Measurements from ENCODE around the gene RSAD1.

DNA sequence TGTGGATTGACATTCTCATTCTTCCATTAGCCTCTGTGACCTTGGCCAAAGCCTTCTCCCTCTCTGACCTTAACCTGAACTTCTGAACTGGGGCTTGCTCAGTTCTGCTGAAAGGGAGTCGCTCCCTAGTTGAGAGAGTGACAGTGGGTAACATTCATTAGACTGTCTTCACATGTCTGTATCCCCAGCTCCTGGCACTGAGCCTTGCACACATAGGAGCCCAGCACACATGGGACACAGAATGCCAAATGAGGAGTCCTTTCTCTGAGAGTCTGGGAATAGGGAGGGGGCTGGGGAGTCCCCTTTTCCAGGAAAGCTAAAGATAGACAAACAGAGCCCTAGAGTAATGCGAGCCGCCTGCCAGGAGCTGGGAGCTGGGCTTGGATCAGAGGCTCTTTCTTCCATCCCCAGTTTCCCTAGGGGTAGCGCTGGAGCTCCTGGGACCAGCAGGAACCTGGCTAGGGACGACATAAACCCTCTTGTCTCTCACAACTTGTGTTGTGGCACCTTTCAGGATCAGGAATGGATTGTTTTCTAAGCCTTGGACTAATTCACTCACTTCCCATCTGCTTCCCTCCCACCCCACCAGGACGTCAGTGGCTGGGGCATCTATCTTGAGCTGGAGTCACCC, 2.5 kb downstream of the TAC4 start:
- PRO-cap, 3 experiments: no peak in any of the 3 experiments
- RAMPAGE, long total RNA: no peak
- RRBS, 2 experiments: no CpG with 5 or more reads among the region's 6 CpGs

DNA sequence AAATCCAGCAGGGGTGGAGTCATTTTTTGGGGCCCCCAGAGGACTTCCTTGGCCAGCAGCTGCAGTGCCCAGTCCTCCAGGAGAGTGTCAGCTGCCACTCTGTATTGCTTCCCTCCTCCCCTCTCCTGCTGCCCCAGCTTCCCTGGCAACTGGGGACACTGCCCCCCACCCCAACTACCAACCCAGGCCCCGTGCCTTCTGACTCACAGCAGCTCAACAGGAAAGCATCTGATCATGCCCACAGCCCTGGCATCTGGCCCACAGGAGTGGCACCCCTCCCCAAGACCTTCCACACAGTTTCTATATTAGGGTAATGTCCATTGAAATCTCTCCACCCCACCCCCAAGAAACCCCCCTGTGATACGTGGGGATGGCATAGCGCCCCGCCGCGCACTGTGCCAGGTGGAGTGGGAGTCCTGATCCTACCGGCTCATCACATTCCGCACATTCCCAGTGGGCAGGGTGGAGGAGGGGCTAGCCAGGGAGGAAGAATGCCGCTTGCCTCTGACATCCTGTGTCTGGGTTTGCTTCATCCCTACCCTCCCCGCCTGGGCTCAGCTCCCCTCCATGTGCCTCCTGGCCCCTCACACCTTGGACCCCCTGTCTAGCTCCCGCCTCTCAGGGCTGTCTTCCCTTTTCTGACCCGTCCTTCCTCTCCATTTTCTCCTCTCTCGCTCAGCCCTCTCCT, 27.7 kb upstream of the ITGA3 start:
- PRO-cap, 3 experiments: no peak in any of the 3 experiments
- RAMPAGE, long total RNA: no peak
- RRBS, 2 experiments: no CpG with 5 or more reads among the region's 13 CpGs

- PRO-cap, 3 experiments: no peak in any of the 3 experiments
- RAMPAGE, long total RNA: no peak
- RRBS, 2 experiments: no CpG with 5 or more reads among the region's 13 CpGs
Measured at GRCh38 chr17:50043692-50044221, 12.2 kb upstream of the ITGA3 start.

- PRO-cap, 3 experiments: peak in 1 of 3 experiments; most common plus-strand start chr17:50060000 (in 1); most common minus-strand start chr17:50059916 (in 1)
- RAMPAGE, long total RNA: no peak
- RRBS, 2 experiments: no CpG with 5 or more reads among the region's 5 CpGs
Measured at GRCh38 chr17:50059775-50060269, 3.9 kb downstream of the ITGA3 start.

GRCh38 chr17:50107748-50109023, 13.0 kb downstream of the PDK2 start:
- PRO-cap, 3 experiments: no peak in any of the 3 experiments
- RAMPAGE, long total RNA: no peak
- RRBS, 2 experiments: no CpG with 5 or more reads among the region's 20 CpGs

DNA sequence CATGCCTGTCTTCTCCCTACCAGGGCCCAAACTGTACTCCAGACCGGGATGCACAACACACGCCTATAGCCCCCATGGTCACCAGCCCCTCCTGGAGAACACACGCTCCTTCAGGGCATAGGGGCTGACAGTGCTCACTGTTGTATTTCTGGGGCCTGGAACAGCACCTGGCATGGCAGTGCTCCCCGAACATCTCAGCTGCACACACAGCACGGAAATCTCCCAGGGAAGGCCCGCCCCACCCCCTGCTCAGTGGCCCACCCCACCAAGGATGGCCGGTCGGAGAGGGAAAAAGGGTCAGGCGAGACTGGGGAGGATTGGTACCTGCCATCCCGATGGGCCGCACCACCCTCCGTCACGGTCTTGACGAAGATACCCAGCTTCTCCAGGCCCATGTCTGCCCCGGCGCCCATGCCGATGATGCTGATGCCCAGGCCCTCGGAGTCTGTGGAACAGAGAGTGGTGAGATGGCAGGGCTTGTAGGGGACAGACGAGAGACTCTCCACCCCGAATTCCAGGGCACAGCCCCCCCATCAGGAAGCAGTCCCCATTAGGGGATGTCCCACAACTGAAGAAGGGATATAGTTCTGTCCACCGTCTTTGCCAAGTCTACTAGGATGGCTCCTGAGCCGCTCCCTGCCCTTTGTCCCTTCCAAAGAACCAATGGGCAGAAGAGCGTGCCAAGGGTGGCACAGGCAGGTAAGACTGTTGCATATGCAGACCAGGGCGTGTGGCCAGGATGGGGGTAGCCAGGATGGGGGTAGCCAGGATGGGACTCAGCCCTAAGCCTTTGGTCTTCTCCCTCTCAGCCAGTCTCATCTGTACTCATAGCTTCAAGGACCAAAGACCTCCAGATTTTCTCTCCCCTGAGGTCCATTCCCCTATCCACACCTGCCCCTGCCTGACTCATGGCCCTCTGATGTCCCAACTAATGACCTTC, 6.9 kb downstream of the PPP1R9B start:
- PRO-cap, 3 experiments: no peak in any of the 3 experiments
- RAMPAGE, long total RNA: no peak
- RRBS, 2 experiments: 83% methylated on average over 1 of the region's 24 CpGs; no CpG with 5 or more reads in 1 of the 2 experiments

- PRO-cap, 3 experiments: no peak in any of the 3 experiments
- RAMPAGE, long total RNA: no peak
- RRBS, 2 experiments: no CpG with 5 or more reads among the region's 20 CpGs
Measured at GRCh38 chr17:50144214-50145377, 5.9 kb downstream of the PPP1R9B start.

DNA sequence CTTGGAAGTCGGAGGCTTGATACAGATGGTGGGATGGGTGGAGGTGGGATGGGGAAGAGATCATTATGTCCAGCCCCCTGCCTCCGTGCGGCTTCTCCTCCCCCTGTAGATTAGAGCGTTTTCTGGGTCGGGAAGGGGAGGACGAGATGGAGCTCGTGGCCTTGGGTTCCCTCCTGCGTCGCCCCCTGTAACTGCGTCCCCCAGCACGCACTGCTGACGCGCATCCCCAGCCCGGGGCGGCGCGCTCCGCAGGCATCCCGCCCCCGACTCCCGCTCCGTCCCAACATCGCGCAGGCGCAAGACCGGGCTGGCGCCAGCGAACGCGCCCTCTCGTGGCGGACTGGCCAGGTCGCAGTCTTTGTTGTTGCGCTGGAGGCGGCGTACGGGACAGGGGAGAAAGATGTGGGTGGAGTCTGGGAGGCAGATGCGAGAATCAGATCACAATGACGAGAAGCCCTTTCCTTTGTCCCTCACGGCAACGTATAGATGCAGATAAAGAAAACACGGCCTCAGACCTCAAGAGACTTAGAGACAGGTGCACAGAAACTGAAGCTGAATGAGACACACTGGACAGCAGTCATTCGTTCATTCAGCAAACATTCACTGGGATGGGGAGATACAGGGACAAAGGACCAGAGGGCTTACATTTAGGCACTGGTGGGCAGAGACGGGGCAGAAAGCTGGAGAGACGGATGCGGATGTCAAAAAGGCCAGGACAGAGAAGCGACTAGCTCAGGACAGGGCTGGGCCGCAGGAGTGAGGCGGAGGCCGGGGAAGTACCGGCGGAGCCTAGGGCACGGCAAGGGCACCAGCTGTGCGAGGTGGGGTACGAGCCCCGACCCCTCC, 4.3 kb upstream of the SGCA start:
- PRO-cap, 3 experiments: peak in 2 of 3 experiments; most common minus-strand start position 112 of the sequence (in 1)
- RAMPAGE, long total RNA: no peak
- RRBS, 2 experiments: 1 to 2% methylated on average over 13 of the region's 56 CpGs

GRCh38 chr17:50177705-50178798, 12.2 kb downstream of the SGCA start:
- PRO-cap, 3 experiments: peak in 1 of 3 experiments; most common plus-strand start chr17:50178187 (in 1); most common minus-strand start chr17:50178016 (in 1)
- RAMPAGE, long total RNA: no peak
- RRBS, 2 experiments: 3 to 5% methylated on average over 8 to 12 of the region's 29 CpGs

- PRO-cap, 3 experiments: no peak in any of the 3 experiments
- RAMPAGE, long total RNA: no peak
- RRBS, 2 experiments: no CpG with 5 or more reads among the region's 25 CpGs
Measured at GRCh38 chr17:50184052-50185195, 17.0 kb downstream of the COL1A1 start.

GRCh38 chr17:50209291-50210113, 8.1 kb upstream of the COL1A1 start:
- PRO-cap, 3 experiments: no peak in any of the 3 experiments
- RAMPAGE, long total RNA: no peak
- RRBS, 2 experiments: no CpG with 5 or more reads among the region's 17 CpGs

DNA sequence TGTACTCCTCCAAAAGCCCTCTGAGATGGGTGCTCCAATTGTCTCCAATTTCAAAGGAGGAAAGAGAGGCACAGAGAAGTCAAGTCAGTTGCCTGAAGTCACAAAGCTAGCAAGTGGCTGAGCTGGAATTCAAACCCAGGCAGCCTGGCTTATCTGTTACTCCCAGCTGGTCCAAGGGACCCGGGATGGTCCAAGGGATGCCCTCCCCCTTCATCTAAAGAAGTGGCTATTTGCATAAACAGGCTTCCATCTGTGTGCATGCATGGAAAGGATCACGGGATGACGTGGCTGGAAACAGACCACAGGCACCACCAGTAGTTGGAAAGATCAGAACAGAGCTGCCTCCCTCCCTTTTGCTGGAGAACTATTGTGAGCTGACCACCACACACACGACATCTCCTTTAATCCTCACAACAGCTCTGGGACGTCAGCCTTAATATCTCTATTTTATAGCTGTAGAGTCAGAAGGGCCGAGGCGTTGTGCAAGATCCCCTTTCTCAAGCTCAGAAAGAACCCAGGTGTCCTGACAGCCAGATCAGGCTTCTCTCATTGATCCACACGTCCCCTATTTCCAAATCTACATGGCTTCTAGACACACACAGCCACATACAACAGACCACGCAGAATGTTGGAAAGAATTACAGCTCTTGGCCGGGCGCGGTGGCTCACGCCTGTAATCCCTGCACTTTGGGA, 10.9 kb upstream of the COL1A1 start:
- PRO-cap, 3 experiments: no peak in any of the 3 experiments
- RAMPAGE, long total RNA: no peak
- RRBS, 2 experiments: no CpG with 5 or more reads among the region's 13 CpGs

- PRO-cap, 3 experiments: no peak in any of the 3 experiments
- RAMPAGE, long total RNA: no peak
- RRBS, 2 experiments: no CpG with 5 or more reads among the region's 7 CpGs
Measured at GRCh38 chr17:50222092-50222555, 20.7 kb upstream of the COL1A1 start.

GRCh38 chr17:50270973-50271757, 3.1 kb upstream of the TMEM92 start:
- PRO-cap, 3 experiments: no peak in any of the 3 experiments
- RAMPAGE, long total RNA: no peak
- RRBS, 2 experiments: no CpG with 5 or more reads among the region's 8 CpGs

DNA sequence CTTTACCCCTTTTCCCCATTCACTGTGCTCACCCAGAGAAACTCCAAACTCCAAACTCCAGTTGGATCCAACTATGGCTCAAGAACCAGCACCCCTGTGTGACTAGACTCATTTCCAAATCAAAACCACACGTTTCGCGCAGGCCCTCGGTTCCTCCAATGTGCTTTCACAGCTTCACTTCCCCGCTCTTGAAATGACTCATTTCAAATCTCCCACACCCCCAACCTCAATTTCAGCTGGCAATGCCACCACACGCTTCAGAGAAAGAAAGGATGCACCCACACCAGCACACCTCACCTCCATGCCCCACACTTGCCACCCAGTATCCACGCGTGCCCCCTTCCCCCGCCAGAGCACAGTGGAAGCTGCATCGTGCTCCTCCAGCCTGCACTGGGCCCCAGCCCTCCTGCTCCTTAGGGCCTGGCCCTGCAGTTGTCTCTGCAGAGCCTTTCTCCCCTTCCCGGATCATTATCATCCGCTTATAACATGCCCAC, 9.0 kb downstream of the TMEM92 start:
- PRO-cap, 3 experiments: no peak in any of the 3 experiments
- RAMPAGE, long total RNA: no peak
- RRBS, 2 experiments: no CpG with 5 or more reads among the region's 12 CpGs

DNA sequence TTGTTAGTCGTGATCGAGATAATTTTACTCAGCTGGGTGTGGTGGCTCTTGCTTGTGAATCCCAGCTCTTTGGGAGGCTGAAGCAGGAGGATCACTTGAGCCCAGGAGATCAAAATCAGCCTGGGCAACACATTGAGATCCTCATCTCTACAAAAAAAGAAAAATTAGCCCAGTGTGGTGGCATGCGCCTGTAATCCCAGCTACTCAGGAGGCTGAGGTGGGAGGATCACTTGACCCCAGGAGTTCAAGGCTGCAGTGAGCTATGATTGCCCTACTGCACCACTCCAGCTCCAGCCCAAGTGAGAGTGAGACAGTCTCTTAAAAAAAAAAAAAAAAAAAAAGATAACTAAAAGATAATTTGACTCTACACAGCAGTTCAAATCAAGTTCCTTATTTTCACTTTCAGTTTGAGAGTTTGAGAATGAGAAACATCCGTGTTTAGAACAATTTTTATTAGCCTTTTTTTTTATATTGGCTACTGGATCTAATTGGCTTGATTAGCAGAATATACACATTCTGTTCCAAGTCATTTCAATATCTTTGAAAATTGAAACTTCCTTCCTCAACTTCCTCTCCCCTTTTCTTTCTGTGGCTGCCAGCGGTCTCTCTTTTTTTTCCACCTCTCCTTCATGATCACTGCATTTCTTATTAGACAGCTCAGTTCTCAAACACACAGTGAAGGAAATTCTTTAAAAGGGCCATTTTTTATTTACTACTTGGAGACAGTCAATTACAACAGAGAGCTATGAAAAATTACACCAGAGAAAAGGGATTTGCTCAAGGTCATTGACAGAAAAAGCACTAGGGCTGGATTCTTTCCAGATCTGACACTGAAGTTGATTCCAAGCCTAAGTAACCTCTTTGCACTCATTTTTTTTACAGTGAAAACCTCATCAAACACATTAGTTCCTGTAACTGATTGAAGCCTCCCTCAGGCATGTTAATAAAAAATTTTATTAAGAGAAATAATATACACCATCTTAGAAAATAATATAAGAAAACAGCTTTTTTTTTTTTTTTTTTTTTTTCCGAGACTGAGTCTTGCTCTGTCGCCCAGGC, 4.5 kb upstream of the ACSF2 start:
- PRO-cap, 3 experiments: no peak in any of the 3 experiments
- RAMPAGE, long total RNA: no peak
- RRBS, 2 experiments: no CpG with 5 or more reads among the region's 7 CpGs

DNA sequence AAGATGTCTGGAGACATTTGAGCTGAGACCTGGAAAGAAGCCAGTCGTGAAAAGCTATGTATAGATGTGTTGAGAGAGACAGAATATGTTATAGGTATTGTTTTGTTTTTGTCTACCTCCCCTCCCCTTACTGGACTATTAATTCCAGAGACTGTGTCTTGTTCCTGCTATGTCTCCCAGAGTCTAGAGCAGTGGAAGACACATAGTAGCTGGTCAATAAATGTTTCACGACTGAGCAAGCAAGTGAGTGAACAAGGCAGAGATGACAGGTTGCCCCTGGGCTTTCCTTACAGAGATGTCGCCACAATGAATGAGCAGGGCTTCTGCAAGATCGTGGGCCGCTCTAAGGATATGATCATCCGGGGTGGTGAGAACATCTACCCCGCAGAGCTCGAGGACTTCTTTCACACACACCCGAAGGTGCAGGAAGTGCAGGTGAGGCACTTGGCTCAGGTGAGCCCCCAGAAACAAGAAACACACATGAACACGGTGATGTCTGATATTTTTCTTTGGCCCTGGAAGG, 4.8 kb upstream of the CHAD start:
- PRO-cap, 3 experiments: no peak in any of the 3 experiments
- RAMPAGE, long total RNA: no peak
- RRBS, 2 experiments: no CpG with 5 or more reads among the region's 10 CpGs

- PRO-cap, 3 experiments: peak in 3 of 3 experiments; most common plus-strand start chr17:50478860 (in 2); most common minus-strand start chr17:50478983 (in 2)
- RAMPAGE, long total RNA: no peak
- RRBS, 2 experiments: 1 to 2% methylated on average over 33 of the region's 66 CpGs
Measured at GRCh38 chr17:50478620-50479197, at the start of gene RSAD1. Gene RSAD1 (plus strand): TSS chr17:50478860.

DNA sequence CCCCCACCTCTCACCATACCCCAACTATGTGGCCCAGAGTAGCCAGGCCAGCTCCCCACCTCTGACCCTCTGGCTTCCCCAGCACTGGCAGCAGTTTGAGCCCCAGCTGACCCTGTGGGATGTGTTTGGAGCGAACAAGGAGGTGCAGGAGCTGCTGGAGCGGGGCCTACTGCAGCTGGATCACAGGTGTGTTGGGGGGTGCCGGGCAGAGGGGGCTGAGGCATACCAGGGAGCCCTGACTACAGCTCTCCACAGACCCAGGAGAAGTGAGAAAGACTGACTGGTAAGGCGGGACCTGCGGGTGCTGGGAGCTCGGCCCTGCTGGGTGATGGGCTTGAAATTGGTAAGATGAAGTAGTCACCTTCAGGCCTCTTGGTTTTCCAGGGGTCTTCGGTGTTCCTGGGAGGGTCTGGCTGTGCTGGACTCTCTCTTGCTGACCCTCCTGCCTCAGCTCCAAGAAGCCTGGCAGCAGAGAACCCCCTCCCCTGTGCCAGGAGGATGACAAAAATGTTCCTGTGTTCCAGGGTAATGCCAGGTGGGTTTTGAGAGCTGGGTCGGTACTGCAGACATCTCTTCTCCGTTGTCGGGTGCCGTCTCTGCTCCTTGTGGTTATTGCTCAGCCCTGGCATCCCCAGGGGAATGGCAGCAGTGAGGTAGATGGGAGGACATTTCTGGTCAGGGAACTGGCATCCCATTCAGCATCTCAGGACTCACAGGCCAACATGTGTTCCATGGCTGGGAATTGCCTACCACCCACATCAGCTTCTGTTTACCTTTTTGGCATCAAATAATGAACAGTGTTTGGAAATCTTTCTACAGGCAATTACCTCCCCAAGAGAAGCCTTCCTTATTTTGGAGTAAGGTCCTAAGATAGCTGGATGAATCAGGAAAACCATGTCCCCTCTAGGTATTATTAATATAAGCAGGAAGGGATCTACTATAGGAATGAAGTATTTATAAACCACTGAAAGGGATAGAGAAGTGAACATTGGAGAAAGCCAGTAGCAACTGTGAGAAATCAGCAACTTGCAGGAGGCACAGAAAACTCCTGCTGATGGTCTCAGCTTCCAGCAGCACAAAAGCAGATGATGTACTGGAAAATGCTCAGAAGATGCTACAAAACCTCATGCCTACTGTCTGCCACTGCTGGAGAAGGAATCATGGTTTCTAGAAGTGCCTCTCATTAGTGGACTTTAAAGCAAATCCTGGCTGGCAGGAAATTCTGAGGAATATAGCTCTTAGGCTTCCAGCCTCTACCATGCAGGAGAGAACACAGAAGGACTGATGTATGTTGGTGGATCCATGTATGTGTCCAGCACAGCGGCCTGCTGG, 6.2 kb downstream of the RSAD1 start:
- PRO-cap, 3 experiments: no peak in any of the 3 experiments
- RAMPAGE, long total RNA: no peak
- RRBS, 2 experiments: no CpG with 5 or more reads among the region's 12 CpGs

DNA sequence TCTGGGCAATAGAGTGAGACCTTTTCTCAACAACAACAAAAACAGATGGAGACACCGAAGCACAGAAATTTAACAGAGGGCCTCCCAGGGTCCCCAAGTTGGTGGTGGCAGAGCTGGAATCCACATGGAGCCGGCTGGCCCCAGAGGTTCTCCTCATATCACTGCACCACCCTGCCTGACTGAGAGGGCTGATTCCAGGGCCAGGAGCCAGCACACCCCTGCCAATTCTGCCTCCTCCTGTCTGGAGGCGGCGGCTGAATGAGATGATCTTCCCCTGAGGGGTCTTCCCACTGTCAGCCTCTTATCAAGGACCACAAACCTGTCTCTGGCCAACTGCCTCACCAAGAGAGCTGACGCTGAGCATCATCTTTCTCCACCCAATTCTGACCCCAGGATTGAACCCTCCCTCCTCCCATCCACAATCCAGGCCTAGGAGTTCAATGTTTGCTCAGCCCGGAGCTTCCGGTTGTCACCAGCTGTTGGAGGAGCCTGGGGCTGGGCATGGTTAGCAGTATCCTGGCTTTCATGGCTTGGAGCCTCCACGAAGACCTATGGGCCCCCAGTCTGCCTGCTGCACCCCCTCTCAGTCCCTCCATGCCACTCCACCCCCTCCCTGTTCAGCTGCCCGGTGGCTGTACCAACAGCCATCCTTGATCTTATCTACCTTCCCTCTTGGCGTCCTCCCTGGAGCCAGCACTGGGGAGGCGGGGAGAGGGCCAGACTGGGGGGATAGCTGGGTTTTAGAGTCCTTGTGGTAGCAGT, 25.5 kb downstream of the ABCC3 start:
- PRO-cap, 3 experiments: no peak in any of the 3 experiments
- RAMPAGE, long total RNA: no peak
- RRBS, 2 experiments: no CpG with 5 or more reads among the region's 11 CpGs